Melanocyte of skin (primary cell): ENCODE measurements around the gene HDDC3.

DNA sequence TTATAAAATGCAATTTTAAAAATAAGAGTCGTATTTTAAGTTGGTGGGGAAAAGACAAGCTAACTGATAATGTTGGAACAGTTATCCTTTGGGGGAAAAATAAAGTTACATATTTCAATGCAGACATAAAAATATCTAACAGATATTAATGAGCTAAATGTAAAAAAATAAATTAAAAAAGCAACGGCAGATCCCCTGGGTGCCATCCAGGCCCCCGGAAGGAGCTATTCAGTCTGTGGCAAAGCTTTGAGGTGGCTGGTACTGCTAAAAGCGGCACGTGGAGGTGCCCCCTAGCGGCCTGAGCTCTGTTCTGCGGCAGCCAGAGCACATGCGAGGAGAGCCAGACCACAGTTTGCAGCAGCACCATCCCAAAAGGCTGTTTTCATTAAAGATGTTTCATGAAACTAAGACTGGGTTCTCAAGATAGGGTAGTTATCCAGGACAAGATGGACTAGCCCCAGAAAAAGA, 18.9 kb downstream of the AP3S2 start:
- CAGE, long polyA plus RNA, 2 experiments: no peak in any of the 2 experiments

- CAGE, long polyA plus RNA, 2 experiments: no peak in any of the 2 experiments
Observed at GRCh38 chr15:89947458-89947692, 34.6 kb upstream of the ARPIN start.

DNA sequence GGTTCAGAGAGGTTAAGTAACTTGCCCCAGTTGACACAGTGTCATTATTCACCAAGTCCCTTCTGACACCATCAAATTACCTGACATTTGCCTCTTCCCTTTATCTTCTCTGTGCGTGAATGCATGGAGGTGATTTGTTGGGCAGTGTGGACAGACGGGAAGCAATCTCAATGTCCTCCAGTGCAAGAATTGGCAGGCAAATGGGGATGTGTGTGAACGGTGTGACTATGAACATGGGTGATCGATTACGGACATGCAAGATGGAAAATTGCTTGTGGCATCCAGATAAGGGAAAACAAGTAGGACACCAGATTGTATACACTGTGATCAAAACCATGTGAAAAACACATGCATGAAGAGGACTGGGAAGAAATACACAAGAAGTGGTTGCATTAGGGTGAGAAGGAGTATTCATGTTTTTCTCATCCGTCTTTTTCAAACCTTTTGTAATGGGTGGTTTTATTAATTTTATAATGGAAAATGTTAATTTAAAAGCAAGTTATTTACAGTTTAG, 27.5 kb downstream of the ZNF710 start:
- CAGE, long polyA plus RNA, 2 experiments: no peak in any of the 2 experiments

- CAGE, long polyA plus RNA, 2 experiments: no peak in any of the 2 experiments
Observed at GRCh38 chr15:90034975-90035466, 33.9 kb downstream of the ZNF710 start.

- CAGE, long polyA plus RNA, 2 experiments: no peak in any of the 2 experiments
Observed at GRCh38 chr15:90049765-90050570, 48.8 kb downstream of the ZNF710 start.

DNA sequence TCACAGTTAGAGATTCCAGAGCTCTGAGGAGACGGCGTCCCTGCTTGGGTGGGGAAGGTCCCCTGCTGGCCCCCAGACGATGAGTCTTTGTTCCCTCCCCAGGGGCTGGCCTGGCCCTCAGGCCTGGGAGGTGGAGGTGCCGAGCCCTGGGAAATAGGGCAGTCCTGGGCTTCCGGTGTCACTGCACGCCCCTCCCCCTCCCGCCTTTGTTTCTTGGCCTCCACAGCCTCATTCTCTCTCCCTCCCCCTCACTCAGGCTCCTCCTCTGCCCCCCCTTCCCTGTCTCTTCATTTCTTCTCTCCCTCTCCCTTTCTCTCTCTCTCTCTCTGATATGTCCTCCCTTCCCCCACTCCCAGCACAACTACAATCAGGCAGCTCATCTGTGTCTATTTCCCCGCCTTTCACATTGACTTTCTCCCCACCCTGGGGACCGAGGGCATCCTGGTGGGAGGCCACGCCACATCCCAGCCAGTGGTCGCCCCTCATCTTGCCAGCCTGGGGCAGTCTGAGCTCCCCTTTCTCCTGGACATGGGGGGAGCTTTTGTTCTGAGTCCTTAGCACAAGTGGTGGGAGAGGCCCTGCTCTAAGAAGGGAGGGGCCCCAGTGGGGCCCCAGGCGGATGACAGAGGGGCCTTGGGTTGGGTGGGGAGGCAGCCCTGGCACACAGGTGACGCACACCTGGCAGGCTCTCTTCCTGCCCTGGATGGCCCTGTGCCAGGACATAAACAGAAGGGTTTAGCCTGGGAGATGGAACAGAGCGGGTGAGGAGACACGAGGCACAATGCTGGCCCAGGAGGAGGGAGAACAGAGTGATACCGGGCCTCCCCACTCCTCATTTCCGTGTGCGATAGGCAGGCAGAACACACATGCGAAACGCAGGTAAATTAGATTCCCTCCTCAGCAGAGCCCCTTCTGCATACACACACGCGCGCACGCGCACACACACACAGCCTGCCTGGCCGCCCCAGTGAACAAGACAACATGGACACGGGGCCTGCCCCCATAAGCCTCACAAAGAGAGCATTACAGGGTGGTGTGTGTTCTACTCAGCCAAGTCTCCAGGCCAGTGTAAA, 40.0 kb downstream of the IDH2 start:
- CAGE, long polyA plus RNA, 2 experiments: no peak in any of the 2 experiments

- CAGE, long polyA plus RNA, 2 experiments: no peak in any of the 2 experiments
Observed at GRCh38 chr15:90160992-90161599, 40.0 kb upstream of the SEMA4B start.

GRCh38 chr15:90346443-90346804, 5.7 kb upstream of the ZNF774 start:
- CAGE, long polyA plus RNA, 2 experiments: no peak in any of the 2 experiments

GRCh38 chr15:90593331-90594130, 63.8 kb downstream of the CRTC3 start:
- CAGE, long polyA plus RNA, 2 experiments: no peak in any of the 2 experiments

DNA sequence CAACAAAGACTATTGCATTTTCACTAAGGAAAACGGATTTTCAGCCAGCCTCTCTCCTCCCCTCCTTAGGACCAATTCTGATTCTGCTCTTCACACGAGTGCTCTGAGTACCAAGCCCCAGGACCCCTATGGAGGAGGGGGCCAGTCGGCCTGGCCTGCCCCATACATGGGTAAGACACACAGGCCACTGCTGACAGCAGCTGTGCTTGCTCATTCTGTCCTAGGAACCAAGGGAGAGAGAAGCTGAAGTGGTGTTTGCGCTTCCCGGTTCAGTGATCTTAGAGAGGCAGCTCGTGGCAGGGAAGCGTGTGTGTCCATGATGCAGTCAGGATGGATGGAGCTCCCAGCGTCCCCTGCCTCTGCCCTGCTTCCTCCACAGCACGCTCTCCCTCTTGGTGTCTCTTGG, 77.6 kb downstream of the CRTC3 start:
- CAGE, long polyA plus RNA, 2 experiments: no peak in any of the 2 experiments

DNA sequence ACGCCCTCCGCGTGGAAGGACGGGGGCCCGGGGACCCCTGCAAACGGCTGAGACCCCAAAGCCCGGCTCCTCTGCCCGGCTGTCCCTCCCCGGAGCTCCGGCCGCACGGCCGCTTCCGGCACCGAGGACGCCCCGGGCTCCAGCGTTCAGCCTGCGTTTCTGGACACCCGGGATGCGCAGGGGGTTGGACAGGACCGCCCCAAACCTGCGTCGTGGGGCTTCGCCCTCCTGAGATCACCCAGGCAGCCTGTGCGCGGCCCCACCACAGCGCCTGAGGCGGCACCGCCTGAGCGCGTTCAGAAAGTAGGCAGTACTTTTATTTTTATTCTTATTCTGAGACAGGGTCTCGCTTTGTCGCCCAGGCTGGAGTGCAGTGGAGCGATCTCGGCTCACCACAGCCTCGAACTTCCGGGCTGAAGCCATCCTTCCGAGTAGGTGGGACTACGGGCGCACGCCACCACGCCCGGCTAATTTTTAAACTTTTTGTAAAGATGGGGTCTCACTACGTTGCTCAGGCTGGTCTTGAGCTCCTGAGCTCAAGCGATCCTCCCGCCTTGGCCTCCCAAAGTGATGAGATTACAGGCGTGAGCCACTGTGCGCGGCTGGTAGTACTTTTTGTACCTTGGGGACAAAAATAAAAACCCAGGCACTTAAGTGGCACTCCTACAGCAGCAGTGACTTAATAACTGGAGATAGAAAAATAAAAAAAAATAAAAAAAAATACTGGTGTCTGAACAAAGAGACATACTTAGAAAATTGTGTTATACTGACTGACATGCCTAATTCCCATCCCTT, 51.4 kb upstream of the BLM start:
- CAGE, long polyA plus RNA, 2 experiments: no peak in any of the 2 experiments

GRCh38 chr15:90742074-90742463, 24.9 kb downstream of the BLM start:
- CAGE, long polyA plus RNA, 2 experiments: no peak in any of the 2 experiments

DNA sequence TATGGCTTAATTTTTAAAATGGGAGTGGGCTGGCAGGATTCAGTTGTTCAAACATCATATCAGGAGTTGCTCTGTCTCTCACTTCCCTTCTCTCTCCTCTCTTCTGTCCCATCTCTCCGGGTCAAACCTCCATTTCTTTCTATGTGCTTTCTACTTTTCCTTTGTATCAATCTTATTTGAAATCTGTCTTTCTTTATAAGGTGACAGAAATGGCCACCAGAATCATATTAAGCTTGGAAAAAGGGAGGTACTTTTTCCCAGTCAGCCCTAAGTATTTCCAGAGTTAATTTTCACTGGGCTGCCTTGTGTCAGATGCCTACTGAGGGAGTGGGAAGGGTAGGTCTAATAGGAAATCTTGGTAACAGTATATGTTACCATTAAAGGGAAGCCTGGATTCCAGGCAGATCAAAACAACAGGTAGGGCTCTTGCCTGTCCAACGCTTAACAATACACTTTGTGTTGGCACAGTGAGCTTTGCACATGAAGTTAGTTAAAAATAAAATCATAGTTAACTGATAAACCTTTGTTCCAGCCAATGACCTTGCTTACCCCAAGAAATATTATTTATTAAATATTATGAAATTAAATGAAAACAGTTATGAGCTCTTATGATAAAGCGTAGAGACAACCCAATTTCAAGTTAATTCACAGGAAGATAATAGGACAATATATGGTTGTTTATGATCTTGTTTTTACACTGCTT, 41.5 kb downstream of the BLM start:
- CAGE, long polyA plus RNA, 2 experiments: no peak in any of the 2 experiments

- CAGE, long polyA plus RNA, 2 experiments: no peak in any of the 2 experiments
Observed at GRCh38 chr15:90790142-90790606, 73.0 kb downstream of the BLM start.

DNA sequence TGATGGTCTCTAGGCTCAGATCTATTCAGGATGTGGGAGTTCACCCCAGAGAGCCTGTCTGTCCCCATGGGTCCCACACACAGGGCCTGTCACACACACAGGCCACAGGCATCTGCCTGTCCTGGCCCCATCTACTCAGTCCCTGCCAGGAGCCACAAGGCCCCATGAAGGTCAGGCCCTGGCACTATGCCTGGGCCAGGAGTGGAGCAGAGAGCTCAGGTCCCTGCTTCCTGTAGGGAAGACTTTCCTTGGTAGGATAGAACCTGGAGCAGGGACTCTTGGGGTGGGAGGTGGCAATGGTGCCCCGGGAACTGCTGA, 49.0 kb upstream of the FURIN start:
- CAGE, long polyA plus RNA, 2 experiments: no peak in any of the 2 experiments

DNA sequence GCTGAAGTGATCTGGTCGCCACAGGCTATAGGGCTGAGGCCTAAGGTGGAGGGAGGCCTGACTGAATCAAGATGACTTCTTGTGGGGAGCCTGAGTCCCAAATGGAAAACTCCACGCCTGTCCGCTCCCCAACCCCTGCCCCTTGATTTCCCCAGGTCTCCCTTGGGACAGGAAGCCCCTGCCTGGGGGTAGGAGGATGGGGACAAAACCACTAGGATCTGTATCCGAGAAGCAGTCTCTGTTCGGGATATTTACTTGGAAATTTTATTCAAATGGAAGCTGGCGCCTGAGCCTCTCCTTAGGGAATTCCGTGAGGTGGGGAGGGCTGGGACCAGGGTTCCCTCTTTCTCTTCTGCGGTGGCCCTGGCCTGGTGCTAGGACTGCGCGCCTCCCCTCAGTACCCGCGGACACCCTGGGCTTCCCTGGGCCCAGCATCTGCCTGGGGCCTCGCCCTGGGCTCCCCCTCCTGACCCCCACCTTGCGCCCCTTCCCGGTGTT, 526 bp upstream of the FES start:
- CAGE, long polyA plus RNA, 2 experiments: no peak in any of the 2 experiments

GRCh38 chr15:90912754-90913853, 10.0 kb downstream of the MAN2A2 start:
- CAGE, long polyA plus RNA, 2 experiments: no peak in any of the 2 experiments

DNA sequence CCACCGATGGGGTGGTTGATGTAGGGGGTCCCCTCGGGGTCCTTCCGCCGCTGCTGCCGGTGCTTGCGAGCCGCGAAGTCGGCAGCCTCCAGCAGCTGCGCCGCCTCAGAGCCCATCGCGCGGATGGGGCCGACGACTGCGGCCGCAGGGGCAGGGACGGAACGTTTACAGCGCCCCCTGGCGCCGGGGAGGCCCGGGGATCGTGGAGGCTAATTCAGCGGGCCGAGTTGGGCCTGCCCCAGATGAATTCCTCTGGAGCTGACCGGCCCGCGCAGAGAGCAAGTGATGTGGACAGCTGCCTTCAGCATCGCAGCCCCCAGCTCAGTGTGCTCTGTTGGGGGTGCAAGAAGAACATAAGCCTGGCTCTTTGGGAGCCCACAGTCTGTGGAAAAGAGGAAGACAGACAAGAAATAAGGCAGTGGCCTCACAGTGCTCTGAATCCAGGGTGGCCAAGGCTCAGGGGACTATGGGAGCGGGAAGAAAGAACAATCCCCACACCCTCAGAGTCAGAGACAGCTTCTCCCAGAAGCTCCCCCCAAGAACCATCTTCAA, at the start of gene HDDC3:
Gene HDDC3, minus strand, starts transcription at position 125 of the 552 bp plus-strand sequence.
- CAGE, long polyA plus RNA, 2 experiments: no peak in any of the 2 experiments

DNA sequence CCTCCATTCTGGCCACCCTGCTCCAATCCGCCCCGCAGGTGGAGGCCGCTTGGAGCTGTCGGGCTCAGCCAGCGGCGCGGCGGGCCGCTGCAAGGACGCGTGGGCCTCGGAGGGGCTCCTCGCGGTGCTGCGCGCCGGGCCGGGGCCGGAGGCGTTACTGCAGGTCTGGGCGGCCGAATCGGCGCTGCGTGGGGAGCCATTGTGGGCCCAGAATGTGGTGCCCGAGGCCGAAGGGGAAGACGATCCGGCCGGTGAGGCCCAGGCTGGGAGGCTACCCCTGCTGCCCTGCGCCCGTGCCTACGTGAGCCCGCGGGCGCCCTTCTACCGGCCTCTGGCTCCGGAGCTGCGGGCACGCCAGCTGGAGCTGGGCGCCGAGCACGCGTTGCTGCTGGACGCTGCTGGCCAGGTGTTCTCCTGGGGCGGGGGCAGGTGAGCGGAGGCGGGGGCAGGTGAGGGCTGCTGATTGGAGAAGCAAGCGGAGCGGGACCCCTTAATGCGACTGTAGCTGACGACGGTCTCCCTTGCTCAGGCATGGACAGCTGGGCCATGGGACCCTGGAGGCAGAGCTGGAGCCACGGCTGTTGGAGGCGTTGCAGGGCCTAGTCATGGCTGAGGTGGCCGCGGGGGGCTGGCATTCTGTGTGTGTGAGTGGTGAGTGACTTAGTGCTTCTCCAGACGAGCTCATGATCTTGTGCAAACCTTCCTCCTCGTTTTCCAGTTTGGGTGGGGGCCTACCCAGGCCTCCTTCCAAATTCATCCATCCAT, 2.6 kb downstream of the RCCD1 start:
- CAGE, long polyA plus RNA, 2 experiments: no peak in any of the 2 experiments

- CAGE, long polyA plus RNA, 2 experiments: no peak in any of the 2 experiments
Observed at GRCh38 chr15:90979100-90979535, 15.2 kb downstream of the PRC1 start.